Uterus (tissue), 7 donors: ENCODE measurements around the genes CHML, EXO1 and SDCCAG8.

DNA sequence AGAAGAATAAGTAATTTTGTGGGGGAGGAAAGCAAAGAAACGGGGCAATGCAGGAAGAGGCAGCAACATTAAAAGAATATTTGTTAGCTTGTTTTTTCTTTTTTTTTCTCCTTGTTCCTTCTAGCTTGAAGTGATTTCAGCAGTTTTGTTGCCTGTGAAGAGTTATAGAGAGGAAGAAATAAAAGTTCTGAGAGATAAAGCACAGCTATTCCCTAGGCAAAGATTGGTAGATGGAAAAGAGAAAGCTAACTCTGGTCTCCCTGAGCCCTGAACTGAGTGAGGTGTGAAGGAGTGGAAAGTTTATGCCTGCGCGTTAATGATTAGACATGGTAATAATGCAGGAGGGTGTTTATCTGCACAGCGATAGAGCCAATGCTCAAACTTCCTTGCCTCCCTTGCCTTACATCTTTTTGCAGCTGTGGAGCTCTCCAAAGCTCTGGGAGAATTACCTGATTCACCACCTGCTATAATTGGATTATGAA, 32.9 kb upstream of the CHRM3 start:
- PRO-cap, 4 experiments, result no peak in any of the 4 experiments
- RAMPAGE, long total RNA, 2 experiments, result no peak in any of the 2 experiments
- RRBS, result no CpG with 5 or more reads among the region's 4 CpGs

DNA sequence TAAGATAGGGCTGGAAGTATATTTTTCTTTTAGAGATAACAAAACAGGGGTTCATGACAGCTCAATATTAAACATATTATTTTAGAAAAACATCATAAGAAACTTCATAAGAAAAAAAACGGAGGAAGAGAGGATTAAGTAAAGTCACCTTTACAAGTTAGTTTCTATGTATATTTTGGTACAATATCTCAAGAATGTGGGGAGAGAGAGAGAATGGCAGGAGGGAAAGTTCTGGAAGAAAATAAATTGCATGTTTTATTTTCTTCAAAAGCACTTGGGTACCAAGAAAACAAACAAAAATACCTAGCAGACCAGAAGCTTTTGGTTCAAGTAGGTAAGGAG, 60.8 kb downstream of the CHRM3 start:
- PRO-cap, 4 experiments, result no peak in any of the 4 experiments
- RAMPAGE, long total RNA, 2 experiments, result no peak in any of the 2 experiments
- RRBS, result no CpG with 5 or more reads among the region's 1 CpG

DNA sequence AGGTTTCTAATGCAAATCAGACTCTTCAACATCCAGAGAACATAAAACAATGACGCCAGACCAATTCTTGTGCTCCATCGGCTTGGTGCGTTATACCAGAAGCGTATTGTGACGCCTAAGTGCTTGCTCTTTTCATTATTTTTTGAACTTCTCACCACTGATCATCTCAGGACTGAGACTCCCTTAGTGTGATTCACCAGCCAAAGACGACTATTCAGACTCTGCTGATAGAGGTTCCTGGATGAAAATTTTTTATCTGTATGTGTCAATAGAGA, 791 bp upstream of the GREM2 start:
- PRO-cap, 4 experiments, result no peak in any of the 4 experiments
- RAMPAGE, long total RNA, 2 experiments, result no peak in any of the 2 experiments
- RRBS, result no CpG with 5 or more reads among the region's 6 CpGs

DNA sequence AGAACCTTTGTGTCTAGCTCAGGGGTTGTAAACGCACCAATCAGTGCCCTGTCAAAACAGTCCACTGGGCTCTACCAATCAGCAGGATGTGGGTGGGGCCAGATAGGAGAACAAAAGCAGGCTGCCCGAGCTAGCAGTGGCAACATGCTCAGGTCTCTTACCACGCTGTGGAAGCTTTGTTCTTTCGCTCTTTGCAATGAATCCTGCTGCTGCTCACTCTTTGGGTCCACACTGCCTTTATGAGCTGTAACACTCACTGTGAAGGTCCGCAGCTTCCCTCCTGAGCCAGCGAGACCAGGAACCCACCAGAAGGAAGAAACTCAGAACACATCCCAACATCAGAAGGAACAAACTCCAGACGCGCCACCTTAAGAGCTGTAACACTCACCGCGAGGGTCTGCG, 151.3 kb upstream of the GREM2 start:
- PRO-cap, 4 experiments, result no peak in any of the 4 experiments
- RAMPAGE, long total RNA, 2 experiments, result no peak in any of the 2 experiments
- RRBS, result no CpG with 5 or more reads among the region's 11 CpGs

DNA sequence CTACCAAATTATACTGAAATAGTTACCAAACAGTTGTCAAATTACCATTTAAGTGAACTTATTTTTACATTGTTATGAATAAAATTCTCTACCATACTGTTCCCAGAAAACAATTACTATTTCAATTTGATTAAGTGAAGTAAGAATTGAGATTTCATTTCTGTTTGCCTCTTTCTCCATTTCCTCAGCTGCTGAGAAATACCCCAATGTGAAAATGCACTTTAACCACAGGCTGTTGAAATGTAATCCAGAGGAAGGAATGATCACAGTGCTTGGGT, 28.2 kb downstream of the KMO start:
- PRO-cap, 4 experiments, result no peak in any of the 4 experiments
- RAMPAGE, long total RNA, 2 experiments, result no peak in any of the 2 experiments

DNA sequence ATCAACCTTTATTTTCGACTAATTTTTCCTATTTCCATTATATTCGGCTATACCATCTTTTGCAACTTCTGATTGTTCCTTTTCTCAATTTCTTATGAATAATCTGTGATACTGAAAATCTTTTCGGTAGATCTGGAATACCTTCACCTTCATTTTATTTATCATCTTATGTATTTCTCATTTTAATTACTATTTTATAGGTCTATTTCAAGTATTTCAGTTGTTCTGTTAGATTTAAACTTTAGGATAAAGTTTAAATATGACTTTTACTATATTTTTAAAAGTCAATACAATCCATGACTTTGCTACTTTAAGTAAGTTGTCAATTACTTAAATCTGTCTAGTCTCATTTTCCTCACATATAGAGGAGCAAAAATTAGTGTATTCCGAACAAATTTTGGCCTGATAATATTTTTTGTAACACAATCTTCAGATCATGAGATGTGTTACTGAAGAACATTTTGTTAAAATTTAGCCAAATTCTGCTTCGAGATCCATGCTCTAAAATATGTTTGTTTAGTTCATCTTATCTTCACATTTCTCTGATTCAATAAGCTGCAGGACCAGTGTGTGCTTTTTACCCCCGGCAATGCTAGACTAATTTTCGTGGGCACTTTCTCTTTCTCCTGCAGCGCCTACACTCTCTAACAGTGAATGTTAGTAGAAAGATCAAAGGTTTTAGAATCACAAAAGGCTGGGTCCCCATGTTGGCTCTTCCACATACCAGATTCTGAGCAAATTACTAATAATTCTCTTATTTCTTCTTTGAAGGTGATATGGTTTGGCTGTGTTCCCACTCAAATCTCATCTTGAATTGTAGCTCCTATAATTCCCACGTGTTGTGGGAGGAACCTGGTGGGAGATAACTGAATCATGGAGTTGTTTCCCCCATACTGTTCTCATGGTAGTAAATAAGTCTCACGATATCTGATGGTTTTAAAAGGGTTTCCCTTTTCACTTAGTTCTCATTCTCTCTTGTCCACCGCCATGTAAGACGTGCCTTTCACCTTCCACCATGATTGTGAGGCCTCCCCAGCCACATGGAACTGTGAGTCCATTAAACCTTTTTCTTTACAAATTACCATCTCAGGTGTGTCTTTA, 8.6 kb downstream of the CHML start:
- PRO-cap, 4 experiments, result no peak in any of the 4 experiments
- RAMPAGE, long total RNA, 2 experiments, result start-site peak on the minus strand in 1 of 2 experiments, centred at position 925 of the sequence, 9 reads per replicate
- RRBS, result no CpG with 5 or more reads among the region's 12 CpGs

DNA sequence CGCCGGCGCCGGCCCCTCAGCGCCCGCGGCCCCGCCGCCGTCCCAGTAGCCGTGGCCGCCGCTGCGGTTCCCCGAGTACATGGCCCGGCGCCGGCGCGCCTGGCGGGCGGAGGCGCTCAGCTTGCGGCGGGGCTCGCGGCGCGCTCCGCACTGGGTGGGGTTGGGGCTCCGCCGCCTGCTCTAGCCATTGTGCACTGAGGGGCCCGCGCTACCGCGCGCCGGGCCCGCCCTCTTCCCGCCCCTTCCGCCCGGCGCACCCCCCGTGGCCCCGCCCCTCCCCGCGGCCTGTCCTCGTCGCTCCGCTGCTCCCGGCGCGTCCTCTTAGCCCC, at the start of gene CHML:
Gene CHML (minus strand): TSS at position 196 of the 329 bp plus-strand sequence.
- PRO-cap, 4 experiments, result peak in 4 of 4 experiments; most common minus-strand start position 182 of the sequence (in 4)
- RAMPAGE, long total RNA, 2 experiments, result no peak in any of the 2 experiments
- RRBS, result 1% methylated on average over 22 of the region's 53 CpGs

DNA sequence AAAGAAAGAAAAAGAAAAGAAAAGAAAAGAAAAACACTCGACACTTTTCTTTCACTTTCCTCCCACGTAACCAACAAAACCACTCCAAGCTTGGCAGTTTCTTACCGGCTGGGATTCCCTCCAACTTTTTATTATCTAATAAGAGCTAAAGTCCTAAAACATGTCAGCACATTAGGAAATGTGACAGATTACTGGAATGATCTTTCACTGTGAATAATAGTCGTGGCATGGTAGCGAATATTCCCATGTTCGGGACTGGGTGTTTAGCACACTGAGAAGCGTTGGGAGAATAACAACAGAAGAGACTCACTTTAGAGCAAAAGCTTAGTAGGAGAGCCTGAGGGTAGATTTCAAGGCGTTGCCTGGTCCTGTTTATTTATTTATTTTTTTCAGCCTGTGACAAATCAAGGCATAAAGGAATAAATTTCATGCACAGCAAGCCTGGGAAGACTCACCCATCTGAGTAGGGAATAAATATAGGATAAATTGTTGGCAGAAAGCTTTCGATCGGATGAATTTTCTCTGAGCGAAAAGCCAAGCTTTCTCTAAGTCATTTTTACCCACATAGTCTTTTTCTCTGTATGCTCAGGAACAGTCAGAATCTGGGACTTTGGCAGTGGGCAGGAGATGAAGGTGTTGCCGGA, 97.0 kb downstream of the WDR64 start:
- PRO-cap, 4 experiments, result no peak in any of the 4 experiments
- RAMPAGE, long total RNA, 2 experiments, result no peak in any of the 2 experiments
- RRBS, result no CpG with 5 or more reads among the region's 12 CpGs

DNA sequence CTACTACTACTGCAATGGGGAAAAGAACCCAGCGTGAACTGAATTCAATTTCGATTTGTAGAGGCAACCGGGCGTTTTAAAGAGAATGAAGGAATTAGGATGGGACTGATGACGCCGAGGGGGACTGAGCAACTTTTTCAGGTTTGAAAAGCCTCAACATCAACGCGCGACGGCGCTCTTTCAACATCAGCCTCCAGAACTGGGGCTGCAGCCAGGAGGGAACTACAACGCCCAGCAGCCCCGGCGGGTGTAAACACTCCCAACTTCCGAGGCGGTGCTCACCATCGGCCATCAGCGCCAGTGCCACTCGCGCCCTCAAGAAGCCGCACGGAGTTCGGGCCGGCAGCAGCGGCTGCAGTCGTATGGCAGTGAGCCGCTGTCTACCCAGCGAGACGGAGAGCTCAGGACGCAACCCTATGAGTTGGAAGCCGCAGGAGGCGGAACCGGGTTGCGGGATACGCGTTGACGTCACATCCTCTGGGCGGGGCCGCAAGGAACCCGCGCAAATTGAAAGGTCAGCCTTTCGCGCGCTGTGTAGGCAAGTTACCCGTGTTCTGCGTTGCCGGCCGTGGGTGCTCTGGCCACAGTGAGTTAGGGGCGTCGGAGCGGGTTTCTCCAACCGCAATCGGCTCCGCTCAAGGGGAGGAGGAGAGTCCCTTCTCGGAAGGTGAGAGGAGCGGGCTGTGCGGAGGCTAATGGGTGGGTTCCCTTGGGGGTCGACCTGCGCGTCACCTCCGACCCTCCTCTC, at the start of gene EXO1:
Gene EXO1 (plus strand): TSS at position 518 of the 748 bp plus-strand sequence.
- PRO-cap, 4 experiments, result peak in 4 of 4 experiments; most common plus-strand start position 547 of the sequence (in 1); most common minus-strand start position 394 of the sequence (in 4)
- RAMPAGE, long total RNA, 2 experiments, result no peak in any of the 2 experiments
- RRBS, result 1% methylated on average over 23 of the region's 61 CpGs

- PRO-cap, 4 experiments, result peak in 1 of 4 experiments; most common minus-strand start chr1:242099106 (in 1)
- RAMPAGE, long total RNA, 2 experiments, result no peak in any of the 2 experiments
- RRBS, result no CpG with 5 or more reads among the region's 1 CpG
These were observed 100.0 kb upstream of the MAP1LC3C start for GRCh38 chr1:242098976-242099310.

GRCh38 chr1:243255625-243256475, at the start of gene SDCCAG8:
TSS of gene SDCCAG8 (plus strand) at chr1:243256041.
- PRO-cap, 4 experiments, result peak in 4 of 4 experiments; most common plus-strand start chr1:243256056 (in 4); most common minus-strand start chr1:243255785 (in 4)
- RAMPAGE, long total RNA, 2 experiments, result start-site peak on the plus strand in 1 of 2 experiments, at chr1:243256051-243256107 at its widest, 581 reads per replicate
- RRBS, result 2% methylated on average over 5 of the region's 35 CpGs

DNA sequence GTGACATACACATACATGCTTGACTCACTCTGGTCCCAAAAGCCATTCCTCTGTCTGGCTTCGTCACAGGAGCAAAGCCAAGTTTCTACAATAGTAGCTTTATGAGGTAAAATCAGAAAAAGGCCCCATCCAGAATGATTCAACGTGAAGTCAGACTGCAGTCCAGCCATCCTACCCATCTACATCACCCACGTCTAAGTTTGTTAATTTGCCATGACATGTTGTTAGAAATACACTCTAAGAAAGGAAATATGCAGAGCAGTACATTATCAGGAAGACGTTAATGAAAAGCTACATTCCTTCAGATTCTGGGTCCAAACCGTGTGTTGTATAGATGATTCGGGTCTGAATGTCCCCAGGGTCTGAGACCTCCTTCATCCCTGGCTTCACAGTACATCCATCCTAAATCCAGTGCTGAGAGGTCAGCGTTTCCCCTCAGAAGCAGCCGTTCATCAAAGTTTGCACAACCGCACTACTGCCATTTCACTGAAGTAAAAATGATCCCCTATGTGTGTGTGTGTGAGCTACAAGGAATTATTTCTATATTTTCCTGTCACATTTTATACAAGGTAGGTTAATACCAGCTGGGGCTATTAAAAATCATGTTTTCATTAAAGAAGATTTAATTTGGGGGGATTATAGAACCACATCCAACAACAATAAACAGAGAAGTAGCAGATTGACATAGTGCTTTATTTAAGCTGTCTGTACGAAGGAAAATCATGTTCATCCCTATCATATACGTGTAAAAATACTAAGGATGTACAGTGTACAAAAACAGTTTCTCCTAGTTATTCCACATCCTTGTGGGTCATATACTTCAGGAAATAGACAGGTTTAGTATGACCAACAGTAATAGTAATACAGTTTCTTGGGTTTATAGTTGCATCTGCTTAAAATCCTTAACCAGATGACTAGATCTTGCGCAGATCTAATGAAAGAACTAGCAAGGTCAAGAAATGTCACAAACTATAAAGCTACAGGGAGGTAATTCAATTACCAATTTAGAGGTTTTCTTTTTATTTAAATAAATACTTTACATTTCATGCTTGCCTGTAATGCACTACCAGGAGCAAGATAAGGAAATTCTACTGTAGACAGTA, 245.6 kb downstream of the SDCCAG8 start:
- PRO-cap, 4 experiments, result no peak in any of the 4 experiments
- RAMPAGE, long total RNA, 2 experiments, result start-site peak on the minus strand in 1 of 2 experiments, centred at position 511 of the sequence, 35 reads per replicate
- RRBS, result no CpG with 5 or more reads among the region's 12 CpGs

- PRO-cap, 4 experiments, result no peak in any of the 4 experiments
- RAMPAGE, long total RNA, 2 experiments, result start-site peak on the minus strand in 1 of 2 experiments, at chr1:243621524-243621561 at its widest, 18 reads per replicate
- RRBS, result no CpG with 5 or more reads among the region's 5 CpGs
These were observed 228.8 kb downstream of the AKT3 start for GRCh38 chr1:243621113-243621751.

DNA sequence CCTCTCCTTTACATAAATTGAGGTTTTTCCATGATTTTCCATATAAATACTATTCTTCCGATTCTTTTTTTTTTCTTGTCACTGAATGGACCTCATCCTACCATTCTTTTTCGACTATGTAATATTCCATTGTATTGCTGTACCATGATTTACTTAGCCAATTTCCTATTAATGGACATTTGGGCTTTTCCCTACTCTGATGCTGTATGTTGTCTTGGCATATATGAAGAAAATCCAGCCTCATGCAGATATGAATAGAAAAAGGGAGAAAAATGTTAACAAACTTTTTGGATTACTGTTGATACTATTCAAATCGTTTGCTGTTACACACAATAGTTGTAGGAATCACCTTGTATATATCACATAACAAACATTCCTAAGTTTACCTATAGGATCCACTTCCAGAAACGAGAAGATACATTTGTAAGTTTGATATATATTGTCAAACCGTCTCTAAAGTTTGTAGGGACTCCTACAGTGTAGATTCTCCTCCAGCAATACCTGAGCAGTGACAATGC, 71.1 kb downstream of the AKT3 start:
- PRO-cap, 4 experiments, result no peak in any of the 4 experiments
- RAMPAGE, long total RNA, 2 experiments, result no peak in any of the 2 experiments
- RRBS, result no CpG with 5 or more reads among the region's 5 CpGs

GRCh38 chr1:244074451-244075230, 23.6 kb downstream of the ZBTB18 start:
- PRO-cap, 4 experiments, result no peak in any of the 4 experiments
- RAMPAGE, long total RNA, 2 experiments, result no peak in any of the 2 experiments
- RRBS, result no CpG with 5 or more reads among the region's 21 CpGs

- PRO-cap, 4 experiments, result no peak in any of the 4 experiments
- RAMPAGE, long total RNA, 2 experiments, result no peak in any of the 2 experiments
- RRBS, result no CpG with 5 or more reads among the region's 11 CpGs
These were observed 41.9 kb downstream of the ZBTB18 start for GRCh38 chr1:244092732-244093605.

GRCh38 chr1:244186374-244187126, 135.5 kb downstream of the ZBTB18 start:
- PRO-cap, 4 experiments, result no peak in any of the 4 experiments
- RAMPAGE, long total RNA, 2 experiments, result no peak in any of the 2 experiments
- RRBS, result no CpG with 5 or more reads among the region's 17 CpGs

- PRO-cap, 4 experiments, result no peak in any of the 4 experiments
- RAMPAGE, long total RNA, 2 experiments, result no peak in any of the 2 experiments
- RRBS, result no CpG with 5 or more reads among the region's 4 CpGs
These were observed 25.7 kb upstream of the C1orf100 start for GRCh38 chr1:244326627-244327231.

DNA sequence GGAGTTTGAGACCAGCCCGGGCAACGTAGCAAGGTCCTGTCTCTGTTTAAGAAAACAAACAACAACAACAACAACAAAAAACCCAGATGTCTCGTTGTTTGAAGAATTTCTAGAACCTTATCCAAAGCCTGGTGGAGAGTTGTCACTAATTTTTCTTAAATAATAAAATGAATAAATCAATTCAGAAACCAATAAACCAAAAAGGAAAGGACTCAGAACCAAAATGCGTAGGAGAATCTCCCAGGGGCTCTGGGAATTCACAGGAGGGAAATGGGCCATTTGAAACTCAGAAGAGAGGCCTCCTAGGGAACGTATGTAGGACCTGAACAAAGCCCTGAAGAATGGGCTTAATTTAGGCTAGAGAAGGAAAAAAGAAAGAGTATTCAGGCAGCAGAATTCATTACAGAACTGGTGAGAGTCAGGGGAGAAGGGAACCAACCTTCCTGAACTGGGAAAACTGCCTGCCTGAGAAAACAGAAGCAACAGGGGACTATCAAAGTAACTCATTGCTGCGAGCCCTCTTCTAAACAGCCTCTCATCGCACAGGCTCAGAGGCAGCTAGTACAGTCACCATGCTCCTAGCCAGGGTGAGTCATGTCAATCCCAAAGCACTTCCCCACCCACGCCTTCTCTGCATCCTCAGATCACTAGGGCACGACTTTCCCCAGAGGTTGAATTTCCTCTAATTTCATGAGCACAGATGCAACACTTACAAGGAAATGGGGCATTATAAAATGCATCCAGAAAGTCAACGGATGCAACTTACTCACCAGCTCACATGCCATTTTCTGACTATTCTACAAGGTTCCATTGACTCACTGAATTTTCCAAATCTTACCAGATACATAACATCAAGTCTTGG, 1.1 kb downstream of the C1orf100 start:
- PRO-cap, 4 experiments, result peak in 1 of 4 experiments; most common minus-strand start position 535 of the sequence (in 1)
- RAMPAGE, long total RNA, 2 experiments, result no peak in any of the 2 experiments
- RRBS, result no CpG with 5 or more reads among the region's 10 CpGs

DNA sequence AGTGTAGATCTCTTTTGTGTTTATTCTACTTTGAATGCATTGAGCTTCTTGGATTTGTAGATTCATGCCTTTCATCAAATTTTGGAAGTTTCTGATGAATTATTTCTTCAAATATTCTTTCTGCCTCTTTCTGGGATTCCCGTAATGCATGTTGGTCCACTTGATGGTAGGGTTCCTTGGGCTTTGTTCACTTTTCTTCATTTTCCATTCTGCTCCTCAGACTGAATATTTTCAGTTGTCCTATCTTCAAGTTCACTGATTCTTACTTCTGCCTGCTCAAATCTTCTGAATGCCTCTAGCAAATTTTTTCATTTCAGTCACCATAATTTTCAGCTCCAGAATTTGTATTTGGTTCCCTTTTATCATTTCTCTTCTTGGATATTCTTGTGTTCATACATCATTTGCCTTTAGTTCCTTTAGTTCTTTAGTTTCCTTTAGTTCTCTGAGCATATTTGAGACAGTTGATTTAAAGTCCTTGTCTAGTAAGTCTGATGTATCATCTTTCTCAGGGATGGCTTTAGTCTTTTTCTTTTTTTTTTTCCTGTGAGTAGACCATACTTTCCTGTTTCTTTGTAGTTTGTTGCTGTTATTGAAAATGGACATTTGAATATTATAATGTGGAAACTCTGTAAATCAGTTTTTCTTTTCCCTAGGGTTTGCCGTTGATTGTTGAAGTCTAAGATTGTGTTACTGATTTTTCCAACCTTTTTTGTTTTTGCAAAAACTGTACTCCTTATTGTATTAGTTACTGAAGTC, 48.8 kb downstream of the C1orf100 start:
- PRO-cap, 4 experiments, result no peak in any of the 4 experiments
- RAMPAGE, long total RNA, 2 experiments, result no peak in any of the 2 experiments
- RRBS, result no CpG with 5 or more reads among the region's 2 CpGs